Right cardiac atrium (tissue), 1 donor: Measurements from ENCODE around the genes EXOG and CCR8.

GRCh38 chr3:37181603-37182136 lies 7.3 kb upstream of the LRRFIP2 start:
- PRO-cap, result no peak

GRCh38 chr3:37314066-37314514 lies 71.0 kb downstream of the GOLGA4 start:
- PRO-cap, result no peak

DNA sequence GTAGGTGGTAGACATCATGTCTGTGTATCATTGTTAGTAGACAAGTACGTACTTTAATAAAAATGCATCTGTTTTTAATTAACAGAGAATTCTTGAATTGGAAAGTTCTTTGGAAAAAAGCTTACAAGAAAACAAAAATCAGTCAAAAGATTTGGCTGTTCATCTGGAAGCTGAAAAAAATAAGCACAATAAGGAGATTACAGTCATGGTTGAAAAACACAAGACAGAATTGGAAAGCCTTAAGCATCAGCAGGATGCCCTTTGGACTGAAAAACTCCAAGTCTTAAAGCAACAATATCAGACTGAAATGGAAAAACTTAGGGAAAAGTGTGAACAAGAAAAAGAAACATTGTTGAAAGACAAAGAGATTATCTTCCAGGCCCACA lies 80.4 kb downstream of the GOLGA4 start:
- PRO-cap, result no peak

- PRO-cap, result no peak
Measured at GRCh38 chr3:37341441-37341944, 98.4 kb downstream of the GOLGA4 start.

DNA sequence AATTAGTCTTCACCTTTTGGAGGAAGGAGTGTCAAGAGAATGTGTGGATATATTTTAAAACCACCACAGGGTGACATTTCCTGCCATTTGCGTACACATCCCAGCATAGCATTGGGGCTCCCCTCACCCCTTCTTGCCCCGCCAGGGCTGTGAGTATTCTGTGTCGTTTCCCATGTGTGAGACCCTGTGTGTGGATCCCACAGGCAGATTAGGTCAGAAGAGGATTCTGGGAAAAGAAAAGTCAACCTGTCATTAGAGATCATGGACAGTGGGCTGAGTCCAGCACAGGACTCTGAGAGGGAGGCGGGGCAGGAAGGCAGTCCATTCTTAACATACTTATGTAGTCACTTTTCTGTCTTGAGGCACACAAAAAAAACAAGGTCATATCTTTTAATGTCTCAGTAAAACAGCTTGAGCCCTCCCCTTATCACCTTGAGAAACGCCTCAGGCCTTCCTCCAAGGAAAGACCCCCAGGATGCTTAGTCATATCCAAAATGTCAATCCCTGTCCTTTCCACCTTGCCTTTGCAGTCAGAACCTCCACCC lies 9.8 kb upstream of the ITGA9 start:
- PRO-cap, result no peak

DNA sequence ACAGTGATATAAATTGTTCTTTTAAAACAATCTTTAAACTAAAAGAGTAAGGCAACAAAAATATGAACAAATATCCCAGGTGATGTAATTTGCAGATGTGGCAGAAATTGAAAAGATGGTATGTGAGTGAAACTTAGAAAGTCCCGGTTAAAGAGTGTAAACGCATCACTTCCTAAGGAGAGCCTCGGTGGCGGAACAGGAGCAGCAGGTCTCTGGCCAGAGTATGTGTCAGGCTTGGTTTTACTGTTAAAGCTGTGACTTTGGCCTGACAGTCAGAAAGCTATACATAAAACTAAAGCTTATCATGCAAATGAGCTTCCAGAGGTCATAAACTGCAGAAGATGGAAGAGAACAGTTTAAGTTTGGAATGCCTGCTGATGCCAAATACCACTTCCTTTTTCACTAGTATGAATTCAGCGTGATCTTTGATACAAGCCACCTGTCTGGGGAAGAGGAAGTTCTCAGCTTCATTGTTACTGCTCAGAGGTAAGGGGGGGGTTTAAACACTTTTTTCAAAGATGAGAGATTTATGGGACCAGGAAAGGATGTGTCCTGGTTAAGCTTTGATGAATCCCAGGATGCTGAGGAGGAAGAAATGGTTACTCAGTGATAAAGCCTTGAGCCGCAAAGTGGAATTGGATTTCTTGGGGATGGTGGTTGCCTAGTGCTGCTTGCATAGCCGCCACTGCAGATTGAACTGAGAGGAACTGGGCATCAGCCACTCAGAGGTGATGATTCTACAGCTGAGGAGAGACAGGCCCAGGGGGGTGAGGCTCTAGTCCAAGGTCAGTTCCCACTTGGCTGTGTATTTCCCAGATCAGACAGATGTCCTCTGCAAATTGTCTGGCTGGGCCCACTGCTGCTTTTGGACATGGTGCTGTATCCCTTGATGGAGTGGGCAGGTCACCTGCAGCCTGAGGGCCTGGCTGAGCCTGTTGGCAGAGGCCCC lies 124.9 kb upstream of the CTDSPL start:
- PRO-cap, result no peak

GRCh38 chr3:37765457-37766152 lies 96.1 kb upstream of the CTDSPL start:
- PRO-cap, result no peak

DNA sequence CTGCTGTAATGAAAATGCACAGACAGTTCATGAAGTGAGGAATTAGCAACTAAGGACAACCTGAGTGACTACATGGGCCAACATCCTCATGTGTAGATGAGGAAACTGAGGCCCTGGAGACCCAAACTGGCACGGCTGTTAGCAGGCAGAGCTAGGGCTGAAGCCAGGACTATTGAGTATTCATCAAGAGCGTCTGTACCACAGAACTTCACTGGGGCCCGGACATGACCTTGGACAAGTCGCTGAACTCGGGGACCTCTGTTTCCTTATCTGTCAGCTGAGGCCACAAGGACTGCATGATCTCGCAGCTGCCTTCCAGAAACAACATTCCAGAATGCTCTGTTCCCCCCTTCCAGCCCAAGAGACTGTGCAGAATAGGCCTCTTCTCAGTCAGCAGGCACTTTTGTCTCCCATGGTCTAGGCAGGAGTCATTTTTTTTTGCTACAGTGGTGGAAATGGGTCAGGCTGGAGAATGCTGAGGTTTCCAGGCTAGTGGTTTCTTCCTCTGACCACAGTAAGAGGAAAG lies 90.2 kb upstream of the CTDSPL start:
- PRO-cap, result no peak

- PRO-cap, result no peak
Measured at GRCh38 chr3:37962777-37963605, 27.6 kb upstream of the VILL start.

DNA sequence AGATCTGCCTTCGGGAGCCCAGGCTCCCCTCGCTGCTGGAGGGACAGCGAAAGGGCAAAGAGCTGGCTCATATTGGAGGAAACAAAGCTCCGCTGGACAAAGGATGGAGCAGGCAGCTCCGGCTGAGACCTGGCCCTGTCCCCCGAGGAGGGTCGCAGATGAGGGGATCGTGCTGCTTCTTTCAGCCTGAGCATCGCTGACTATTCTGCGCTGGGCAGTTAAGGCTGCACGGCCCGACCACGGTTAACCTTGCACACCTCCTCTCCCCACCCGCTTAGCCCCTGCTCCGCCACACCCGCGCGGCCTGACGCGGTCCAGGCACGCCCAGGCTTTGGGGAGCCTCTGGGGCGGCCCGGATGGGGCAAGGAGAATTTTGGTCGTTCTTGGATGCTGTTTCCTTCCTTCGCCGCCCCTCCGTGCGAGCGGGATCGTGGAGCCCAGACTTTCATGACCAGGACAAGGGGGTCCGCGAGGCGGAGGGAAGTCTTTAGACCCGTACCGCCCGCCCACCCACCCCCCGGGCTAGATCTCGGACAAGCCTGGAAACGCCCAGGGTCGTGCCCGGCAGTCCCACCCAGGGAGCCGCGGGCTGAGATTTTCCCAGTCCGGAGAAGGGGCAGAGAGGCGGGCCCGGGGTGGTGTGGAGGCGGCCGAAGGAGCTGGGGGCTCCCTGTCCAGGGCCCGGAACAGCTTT lies 534 bp downstream of the PLCD1 start:
- PRO-cap, result no peak

GRCh38 chr3:38127589-38128218 lies 9.2 kb downstream of the ACAA1 start:
- PRO-cap, result no peak

DNA sequence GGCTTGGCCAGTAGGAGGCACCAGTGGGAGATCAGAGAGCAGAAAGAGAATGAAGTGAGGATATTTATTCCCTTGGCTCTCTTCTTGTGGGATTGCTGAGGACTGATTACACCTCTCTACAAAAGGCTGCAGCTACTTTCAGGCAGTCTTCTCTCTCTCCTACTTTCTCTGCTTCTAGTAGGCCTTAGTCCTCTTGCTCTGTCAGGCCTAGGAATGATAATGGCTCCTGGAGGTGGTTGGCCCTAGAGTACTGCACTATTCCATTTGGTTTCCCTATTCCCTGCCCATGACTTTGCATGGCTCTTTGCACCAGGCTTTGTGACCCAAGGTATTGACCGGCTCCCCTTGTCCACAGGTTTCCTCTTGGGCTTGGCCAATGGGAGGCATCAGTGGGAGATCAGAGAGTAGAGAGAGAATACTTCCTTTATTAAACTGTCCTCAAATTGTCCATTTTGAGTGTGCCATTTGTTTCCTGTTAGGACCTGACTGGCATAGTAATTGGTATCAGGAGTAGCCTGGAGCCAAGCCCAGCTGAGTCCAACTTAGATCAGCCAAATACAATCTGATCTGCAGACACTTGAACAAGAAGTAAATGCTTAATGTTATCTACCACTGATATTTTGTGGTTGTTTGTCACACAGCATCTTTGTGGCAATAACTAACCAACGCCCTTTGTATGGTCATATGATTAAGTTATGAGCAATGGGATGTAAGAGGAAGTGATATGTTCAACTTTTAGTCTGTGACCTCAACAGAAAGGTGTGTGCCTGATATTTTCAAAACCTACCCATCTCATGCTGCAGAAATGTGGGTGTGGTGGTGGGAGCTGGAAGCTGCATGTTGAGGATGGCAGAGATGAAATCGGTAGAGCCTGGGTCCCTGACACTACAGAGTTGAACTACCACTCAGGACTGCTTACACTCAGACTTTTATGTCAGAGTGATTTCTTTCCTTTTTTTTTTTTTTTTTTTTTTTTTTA lies 13.2 kb downstream of the MYD88 start:
- PRO-cap, result no peak

DNA sequence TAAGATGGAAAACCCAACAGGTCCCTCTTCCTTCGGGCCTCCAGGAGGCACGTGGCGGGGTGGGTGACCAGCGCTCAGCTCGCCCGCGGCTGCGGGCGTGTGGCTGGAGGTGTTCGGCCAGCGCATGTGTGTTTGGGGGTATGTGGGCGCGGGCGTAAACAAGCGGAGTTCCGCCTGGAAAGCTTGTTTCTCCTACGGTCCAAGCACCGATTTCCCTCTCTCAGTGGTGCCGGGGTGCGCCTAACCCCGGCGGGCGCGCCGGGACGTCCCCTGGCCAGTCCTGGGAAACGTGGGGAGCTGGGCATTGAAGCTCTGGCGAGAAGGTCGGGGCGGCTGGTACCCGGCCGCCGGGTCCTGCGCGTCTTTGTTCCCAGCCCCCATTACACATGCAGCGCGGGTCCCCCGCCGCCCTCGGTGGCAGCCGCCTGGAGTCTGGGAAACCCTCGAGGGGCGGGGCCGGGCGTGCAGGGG lies 1.4 kb downstream of the ACVR2B start:
- PRO-cap, result bidirectional peak, plus-strand start at position 157 of the sequence, minus-strand start at position 101 of the sequence; bidirectional peak, plus-strand start outside the sequence, minus-strand start at position 434 of the sequence

GRCh38 chr3:38495939-38497134 lies at the start of gene EXOG:
EXOG (plus strand) TSS chr3:38496340.
- PRO-cap, result unidirectional peak, plus-strand start at chr3:38496345; unidirectional peak, plus-strand start at chr3:38496477; unidirectional peak, minus-strand start at chr3:38496757

DNA sequence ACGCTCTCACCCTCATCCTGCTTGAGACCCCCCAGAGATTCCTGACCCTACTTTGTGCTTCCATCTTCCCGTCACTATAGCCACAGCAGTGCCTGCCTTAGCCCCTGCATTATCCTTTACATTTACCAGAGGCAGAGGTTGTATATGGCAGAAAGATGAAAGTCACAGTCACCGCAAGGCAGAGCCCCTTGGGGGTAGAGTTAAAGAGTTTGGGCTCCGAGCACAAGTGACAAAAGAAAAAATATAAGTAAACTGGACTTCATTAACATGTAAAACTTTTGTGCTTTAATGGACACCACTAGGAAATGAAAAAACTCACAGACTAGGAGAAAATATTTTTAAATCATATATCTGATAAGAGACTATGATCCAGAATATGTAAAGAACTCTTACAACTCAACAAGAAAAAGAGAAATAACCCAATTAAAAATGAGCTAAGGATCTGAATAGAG lies 56.6 kb downstream of the EXOG start:
- PRO-cap, result no peak

- PRO-cap, result no peak
Measured at GRCh38 chr3:39125633-39126267, 18.3 kb downstream of the TTC21A start.

GRCh38 chr3:39141917-39142655 lies 11.3 kb downstream of the CSRNP1 start:
- PRO-cap, result no peak

DNA sequence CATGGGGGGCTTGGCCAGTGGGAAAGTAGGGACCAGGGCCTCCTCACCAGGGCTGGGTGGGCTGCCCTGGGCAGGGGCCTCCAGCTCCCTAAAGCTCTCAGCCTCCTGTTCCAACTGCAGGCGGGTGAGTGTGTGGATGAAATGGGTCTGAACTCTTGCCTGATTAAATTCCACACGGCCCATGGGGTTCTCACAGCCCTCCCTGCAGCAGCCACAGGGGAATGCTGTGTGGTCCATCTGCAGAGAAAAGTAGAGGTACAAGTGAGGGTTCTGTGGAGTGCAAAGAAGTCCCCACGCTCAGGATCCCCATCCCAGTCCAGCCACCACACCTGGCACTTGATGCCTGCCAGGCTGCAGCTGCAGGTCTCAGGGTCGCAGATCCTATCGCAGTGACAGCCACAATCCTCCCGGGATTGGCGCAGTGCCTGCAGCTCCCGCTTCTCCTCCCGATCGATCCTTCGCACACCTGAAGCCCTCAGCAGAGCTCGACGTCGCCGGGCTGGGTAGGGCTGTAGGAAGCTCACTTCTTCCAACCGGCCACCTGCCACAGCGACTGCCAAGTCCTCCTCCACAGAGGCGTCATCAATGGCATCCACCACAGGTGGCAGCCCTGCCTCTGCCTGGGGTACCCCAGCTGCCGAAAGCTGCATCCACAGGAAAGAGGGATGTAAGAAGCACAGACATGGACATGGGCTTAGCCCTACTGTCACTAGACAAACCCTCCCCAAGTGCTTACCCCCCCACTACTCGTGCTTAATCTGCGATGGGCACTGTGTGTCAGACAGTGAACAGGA lies 9.4 kb downstream of the CSRNP1 start:
- PRO-cap, result no peak

DNA sequence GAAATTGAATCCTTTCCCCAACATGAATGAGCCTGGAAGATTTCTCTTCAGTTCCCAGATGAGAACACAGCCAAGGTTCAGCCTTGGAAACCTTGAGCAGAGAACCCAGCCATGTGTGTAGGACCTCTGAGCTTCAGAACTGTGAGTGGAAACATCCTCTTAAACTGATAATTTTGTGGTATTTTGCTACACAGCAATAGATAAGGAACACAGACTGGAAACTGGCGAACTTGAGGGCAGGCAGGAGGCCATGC lies 9.6 kb upstream of the XIRP1 start:
- PRO-cap, result no peak

DNA sequence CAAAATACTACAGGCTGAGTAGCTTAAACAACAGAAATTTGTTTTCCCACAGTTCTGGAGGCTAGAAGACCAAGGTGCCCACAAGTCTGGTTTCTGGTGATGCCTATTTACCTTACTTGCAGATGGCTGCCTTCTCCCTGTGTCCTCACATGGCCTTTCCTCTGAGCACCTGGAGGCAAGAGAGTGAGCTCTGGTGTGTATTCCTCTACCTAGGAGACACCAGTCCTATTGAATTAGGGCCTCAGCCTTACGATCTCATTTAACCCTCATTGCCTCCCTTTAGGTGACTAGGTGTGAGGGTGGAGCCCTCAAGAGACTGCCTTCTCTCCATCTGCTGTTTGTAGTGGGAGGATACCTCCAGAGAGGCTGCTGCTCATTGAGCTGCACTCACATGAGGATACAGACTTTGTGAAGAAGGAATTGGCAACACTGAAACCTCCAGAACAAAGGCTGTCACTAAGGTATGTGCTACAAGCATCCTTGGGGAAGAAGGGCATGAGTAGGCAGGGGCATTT lies at the start of gene CCR8:
Gene CCR8 (plus strand): TSS at position 341 of the 515 bp plus-strand sequence.
- PRO-cap, result no peak